Gastroesophageal sphincter (tissue), 4 donors: ENCODE results near the gene KLHL21.

GRCh38 chr1:6602374-6602946 lies at the start of gene KLHL21:
Gene KLHL21 (minus strand): TSS chr1:6602869.
- PRO-cap = bidirectional peak, plus-strand start at chr1:6602452, minus-strand start at chr1:6602287; bidirectional peak, plus-strand start at chr1:6603104, minus-strand start at chr1:6602869
- RAMPAGE, long total RNA, 4 experiments = no peak in any of the 4 experiments

GRCh38 chr1:6605327-6605567 lies 2.6 kb upstream of the KLHL21 start:
- PRO-cap = unidirectional peak, minus-strand start at chr1:6605509
- RAMPAGE, long total RNA, 4 experiments = no peak in any of the 4 experiments

DNA sequence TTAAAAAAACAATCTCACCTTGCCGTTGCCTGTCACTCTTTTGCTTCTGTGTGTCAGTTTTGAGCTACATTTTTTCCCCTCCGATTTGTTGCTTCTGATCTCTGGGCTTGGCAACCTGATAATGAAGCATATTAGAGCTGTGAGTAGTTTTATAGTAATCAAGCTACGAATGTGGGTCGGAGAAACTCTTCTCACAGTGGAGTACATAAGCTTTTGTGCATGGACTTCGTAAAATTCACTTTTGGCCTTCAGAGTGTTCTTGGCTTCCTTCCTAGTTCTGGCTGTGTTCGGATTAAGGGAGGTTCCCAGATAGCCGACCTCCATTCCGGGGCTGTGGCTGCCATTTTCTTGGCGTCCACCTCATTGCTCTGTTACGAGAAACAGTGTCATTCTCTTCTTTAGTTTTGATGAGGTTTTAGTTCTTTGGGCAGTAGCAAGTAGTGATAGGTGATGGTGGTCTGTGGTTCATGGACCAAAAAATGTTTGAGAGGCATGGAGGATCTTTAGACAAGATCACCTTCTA lies 26.3 kb downstream of the CAMTA1 start:
- PRO-cap = no peak
- RAMPAGE, long total RNA, 4 experiments = no peak in any of the 4 experiments

DNA sequence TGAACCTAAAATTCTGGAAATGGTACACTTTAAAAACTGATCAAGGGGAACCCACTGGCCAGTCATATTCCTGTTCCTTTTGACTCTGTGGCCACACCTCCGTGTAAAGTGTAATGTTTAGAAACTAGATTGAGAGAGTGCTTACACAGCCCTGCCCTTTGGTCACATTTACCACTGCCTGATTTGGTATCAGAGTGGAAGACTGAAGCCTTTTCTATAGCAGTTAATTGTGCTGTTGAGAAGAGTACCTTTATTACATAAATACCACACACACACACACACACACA lies 37.2 kb downstream of the CAMTA1 start:
- PRO-cap = no peak
- RAMPAGE, long total RNA, 4 experiments = no peak in any of the 4 experiments

DNA sequence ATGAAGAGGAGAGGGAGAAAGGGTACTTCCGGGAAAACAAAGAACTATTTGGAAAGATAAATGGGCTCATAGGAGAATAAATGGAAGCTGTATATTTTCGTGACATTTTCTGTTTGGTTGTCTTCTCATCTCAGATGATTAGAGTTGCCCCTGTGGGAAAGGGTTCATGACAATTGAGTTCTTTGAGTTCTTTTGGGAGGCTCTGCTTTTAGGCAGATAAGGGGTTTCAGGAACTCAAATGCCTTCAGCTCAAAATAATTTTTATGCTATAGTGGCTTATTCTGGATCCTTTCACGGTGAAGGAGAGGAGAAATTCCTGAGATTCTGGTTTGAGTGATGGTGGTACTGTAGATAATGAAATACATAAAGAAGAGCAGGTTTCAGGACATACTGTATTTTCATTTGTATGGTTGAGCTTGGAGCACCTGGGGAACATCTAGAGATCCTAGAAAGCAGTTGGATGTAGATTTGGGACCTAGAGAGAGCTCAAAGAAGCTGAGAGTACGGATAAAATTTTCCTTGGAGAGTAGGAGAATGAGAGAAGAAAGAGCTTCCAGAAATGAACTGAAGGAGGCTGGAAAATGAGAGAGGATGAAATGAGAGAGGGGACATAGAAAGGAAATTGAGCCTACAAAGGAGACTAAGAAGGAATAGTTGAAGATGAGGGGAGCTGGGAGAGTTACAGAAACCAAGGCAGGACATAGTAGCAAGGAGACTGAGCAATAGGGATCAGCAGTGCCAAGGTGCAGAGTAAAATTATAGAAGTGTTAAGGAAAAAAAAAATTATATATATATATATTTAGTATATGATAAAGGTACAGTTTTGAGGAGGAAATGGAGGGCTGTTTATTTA lies 63.8 kb downstream of the CAMTA1 start:
- PRO-cap = no peak
- RAMPAGE, long total RNA, 4 experiments = no peak in any of the 4 experiments

- PRO-cap = no peak
- RAMPAGE, long total RNA, 4 experiments = no peak in any of the 4 experiments
Measured at GRCh38 chr1:6935276-6935997, 150.2 kb downstream of the CAMTA1 start.

DNA sequence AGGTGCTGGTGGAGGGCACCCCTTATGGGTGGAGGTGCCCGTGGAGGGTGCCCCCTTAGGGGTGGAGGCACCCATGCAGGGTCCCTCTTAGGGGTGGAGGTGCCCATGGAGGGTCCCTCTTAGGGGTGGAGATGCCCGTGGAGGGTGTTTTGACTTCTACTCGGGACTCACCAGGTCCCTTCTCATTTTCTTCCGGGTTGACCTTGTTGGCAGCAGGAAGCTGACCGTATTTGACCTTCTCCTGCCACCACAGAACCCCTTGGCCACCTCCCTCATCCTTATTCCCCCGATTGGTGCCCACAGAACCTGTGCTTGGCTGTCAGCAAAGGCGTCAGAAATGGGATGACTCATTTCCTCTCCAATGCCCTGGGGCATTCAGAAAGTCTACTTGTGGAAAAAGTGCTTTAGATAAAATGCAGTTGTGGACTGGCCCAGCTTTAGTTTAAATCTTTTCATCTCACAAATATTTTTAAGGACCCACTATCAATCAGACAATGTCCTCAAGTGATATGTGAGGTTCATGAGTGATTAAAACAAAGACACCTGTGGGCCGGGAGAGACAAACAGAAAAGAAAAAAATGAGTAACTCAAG lies 221.8 kb upstream of the VAMP3 start:
- PRO-cap = no peak
- RAMPAGE, long total RNA, 4 experiments = no peak in any of the 4 experiments

GRCh38 chr1:7680133-7681363 lies 90.5 kb upstream of the VAMP3 start:
- PRO-cap = bidirectional peak, plus-strand start at chr1:7680554, minus-strand start at chr1:7680456
- RAMPAGE, long total RNA, 4 experiments = no peak in any of the 4 experiments

DNA sequence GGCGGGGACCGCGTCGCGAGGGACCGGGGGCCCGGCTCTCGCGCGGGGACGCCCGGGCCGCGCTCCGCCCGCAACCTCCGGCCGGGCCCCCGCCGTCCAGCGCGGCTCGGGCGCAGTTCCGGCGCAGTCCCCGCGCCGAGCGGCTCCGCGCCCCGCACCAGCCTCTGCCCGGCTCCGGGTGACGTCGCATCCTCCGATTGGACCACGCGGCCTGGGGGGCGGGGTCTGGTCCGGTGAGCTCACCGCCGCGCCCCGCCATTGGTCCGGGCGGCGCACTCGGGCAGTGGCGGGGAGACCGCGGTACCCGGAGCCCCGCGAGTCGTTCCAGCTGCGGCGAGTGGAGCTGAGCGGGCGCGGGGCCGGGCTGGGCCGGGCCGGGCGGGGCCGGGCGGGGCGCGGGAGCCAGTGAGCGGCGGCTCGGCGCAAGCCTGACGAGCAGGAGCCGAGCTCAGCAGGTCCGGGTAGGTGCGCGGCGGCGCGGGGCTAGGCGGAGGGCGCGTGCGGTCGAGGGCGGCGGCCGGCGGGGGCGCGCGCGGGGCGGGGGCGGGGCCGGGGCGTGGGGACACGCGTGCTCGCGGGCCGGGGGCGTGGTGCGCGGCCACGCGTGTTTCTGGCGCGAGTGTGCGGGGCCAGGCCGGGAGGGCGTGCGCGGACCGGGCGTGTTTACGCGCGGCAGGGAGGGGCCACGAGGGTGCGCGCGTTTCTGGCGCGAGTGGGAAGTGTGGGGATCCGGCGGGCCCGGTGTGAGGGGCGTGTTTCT lies 66.5 kb upstream of the VAMP3 start:
- PRO-cap = bidirectional peak, plus-strand start at position 322 of the sequence, minus-strand start at position 108 of the sequence
- RAMPAGE, long total RNA, 4 experiments = no peak in any of the 4 experiments

DNA sequence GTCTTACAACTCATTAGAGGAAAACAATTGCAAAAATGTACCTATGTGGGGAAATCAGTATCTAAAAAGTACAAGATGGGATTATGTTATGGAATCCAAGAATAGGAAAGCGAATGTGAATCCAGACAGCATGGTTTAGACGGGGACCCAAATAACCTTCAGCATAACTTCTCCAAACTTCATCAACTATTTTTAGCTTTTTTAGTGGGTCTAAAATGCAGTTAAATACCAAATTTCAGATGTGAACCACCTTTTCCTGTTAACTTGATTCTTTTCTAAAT lies 7.7 kb downstream of the ERRFI1 start:
- PRO-cap = no peak
- RAMPAGE, long total RNA, 4 experiments = no peak in any of the 4 experiments

DNA sequence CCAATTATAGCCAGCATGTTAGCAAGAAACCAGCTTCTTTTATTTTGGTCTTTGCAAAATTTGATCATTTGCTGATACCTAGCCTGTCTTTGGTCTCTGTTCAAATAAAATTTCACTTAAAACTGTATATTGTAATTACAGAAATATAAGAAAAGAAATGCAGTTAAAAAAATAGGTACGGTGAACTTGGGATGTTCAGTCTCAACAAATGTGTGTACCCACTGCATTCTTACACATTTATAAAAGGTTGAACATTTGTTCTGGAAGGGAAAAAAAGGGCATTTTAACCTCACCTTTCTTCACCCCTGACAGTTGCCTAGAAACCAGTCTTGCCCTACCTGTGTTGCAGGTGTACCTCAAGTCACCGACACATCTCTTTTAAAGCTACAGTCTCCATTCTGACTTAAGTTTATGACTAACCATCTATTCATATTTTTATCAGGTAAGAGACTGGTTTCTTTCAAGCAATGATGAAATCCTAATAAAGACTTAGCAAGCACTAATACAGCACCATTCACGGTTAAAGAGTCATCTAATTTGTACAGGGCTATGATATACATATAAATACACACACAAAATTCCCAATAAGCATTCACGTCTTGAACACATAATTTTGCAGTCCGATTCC lies 1.2 kb downstream of the ERRFI1 start:
- PRO-cap = bidirectional peak, plus-strand start at position 591 of the sequence, minus-strand start at position 376 of the sequence
- RAMPAGE, long total RNA, 4 experiments = start-site peak on the minus strand in 1 of 4 experiments, centred at position 397 of the sequence, 18 reads per replicate

GRCh38 chr1:8082878-8083342 lies 56.8 kb upstream of the ERRFI1 start:
- PRO-cap = no peak
- RAMPAGE, long total RNA, 4 experiments = no peak in any of the 4 experiments

GRCh38 chr1:8122659-8123148 lies 96.6 kb upstream of the ERRFI1 start:
- PRO-cap = unidirectional peak, minus-strand start at chr1:8122800
- RAMPAGE, long total RNA, 4 experiments = no peak in any of the 4 experiments

- PRO-cap = bidirectional peak, plus-strand start at chr1:8137999, minus-strand start at chr1:8138029
- RAMPAGE, long total RNA, 4 experiments = no peak in any of the 4 experiments
Measured at GRCh38 chr1:8137748-8138364, 111.7 kb upstream of the ERRFI1 start.

DNA sequence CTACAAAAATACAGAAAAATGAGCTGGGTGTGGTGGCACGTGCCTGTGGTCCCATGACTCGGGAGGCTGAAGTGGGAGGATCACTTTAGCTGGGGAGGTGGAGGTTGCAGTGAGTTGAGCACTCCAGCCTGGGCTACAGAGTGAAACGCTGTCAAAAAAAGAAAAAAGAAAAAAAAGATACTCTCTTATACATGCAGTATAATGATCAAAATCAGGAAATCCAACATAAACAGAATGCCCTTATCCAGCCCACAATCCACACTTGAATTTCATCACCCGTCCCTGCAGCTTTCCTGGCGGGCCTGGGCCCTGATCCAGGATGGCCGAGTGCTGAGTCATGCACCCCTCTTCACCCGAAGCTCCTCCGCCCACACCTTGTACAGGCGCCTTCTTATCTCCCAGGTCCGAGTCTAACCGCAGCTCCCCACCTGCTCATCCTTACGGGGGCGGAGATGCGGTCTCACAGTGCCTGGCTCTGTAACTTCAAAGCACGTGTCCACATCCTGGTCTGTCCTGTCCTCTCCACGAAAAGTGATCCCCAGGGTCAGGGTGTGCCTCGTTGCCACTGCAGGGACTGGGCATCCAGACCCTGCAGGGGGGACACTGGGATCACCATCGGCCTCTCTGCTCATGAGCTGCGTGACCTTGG lies 120.2 kb upstream of the SLC45A1 start:
- PRO-cap = unidirectional peak, plus-strand start at position 121 of the sequence; unidirectional peak, plus-strand start at position 394 of the sequence
- RAMPAGE, long total RNA, 4 experiments = no peak in any of the 4 experiments

DNA sequence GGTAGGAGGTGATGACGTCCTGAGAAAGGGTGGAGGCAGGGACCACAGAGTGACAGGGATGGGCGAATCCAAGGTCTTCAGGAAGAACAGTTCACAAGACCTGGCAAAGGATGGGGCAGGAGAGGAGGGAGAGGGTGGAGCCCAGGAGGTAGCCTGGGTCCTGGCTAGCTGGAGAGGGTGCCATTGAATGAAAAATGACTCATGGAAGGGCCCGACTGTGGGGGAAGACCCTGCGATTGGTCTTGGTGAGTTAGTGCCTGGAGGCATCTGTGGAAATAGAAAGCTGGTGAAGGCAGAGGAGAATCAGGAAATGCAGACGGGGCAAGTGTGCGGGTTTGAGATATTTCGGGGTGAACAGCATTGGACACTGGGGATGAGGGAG lies 60.3 kb upstream of the SLC45A1 start:
- PRO-cap = no peak
- RAMPAGE, long total RNA, 4 experiments = no peak in any of the 4 experiments

- PRO-cap = unidirectional peak, minus-strand start at chr1:8318709
- RAMPAGE, long total RNA, 4 experiments = no peak in any of the 4 experiments
Measured at GRCh38 chr1:8318620-8318941, 667 bp downstream of the SLC45A1 start.

- PRO-cap = bidirectional peak, plus-strand start at chr1:8343977, minus-strand start at chr1:8343529
- RAMPAGE, long total RNA, 4 experiments = no peak in any of the 4 experiments
Measured at GRCh38 chr1:8343185-8344036, 25.5 kb downstream of the SLC45A1 start.

- PRO-cap = bidirectional peak, plus-strand start at chr1:8371284, minus-strand start at chr1:8371102
- RAMPAGE, long total RNA, 4 experiments = no peak in any of the 4 experiments
Measured at GRCh38 chr1:8370885-8371658, 53.2 kb downstream of the SLC45A1 start.

GRCh38 chr1:8393194-8393761 lies 75.4 kb downstream of the SLC45A1 start:
- PRO-cap = no peak
- RAMPAGE, long total RNA, 4 experiments = start-site peak on the minus strand in 1 of 4 experiments, at chr1:8393334-8393819 at its widest, 48 reads per replicate